Left lung (tissue), 1 donor: ENCODE data around the genes NEXMIF, FGF16, RPS6KA6 and DACH2.

DNA sequence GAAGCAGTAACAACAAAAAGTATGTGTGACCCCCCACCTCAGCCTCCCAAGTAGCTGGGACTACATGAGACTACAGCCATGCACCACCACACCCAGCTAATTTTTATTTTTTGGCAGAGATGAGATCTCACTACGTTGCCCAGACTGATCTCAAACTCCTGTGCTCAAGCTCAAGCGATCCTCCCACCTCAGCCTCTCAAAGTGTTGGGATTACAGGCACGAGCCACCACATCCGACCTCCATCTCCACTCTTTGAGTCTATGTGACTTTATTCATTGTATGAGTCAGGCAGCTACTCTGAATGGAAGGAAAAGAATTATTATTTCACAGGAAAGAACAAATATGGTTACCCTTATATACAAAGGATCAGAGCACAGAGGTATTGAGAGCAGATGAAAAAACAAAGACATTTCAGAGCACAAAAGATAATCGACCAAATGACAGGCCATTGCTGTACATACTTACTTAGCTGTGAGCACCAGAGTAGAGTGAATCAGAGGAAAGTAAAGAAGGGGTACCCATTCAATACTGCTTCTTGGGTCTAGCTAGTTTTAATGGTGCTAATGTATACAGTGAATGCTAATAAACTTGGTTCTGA is 28.6 kb upstream of the ZCCHC13 start:
- PRO-cap, result unidirectional peak, minus-strand start at position 251 of the sequence

- PRO-cap, result no peak
These were observed 22.6 kb upstream of the ZCCHC13 start for GRCh38 chrX:74281304-74281951.

DNA sequence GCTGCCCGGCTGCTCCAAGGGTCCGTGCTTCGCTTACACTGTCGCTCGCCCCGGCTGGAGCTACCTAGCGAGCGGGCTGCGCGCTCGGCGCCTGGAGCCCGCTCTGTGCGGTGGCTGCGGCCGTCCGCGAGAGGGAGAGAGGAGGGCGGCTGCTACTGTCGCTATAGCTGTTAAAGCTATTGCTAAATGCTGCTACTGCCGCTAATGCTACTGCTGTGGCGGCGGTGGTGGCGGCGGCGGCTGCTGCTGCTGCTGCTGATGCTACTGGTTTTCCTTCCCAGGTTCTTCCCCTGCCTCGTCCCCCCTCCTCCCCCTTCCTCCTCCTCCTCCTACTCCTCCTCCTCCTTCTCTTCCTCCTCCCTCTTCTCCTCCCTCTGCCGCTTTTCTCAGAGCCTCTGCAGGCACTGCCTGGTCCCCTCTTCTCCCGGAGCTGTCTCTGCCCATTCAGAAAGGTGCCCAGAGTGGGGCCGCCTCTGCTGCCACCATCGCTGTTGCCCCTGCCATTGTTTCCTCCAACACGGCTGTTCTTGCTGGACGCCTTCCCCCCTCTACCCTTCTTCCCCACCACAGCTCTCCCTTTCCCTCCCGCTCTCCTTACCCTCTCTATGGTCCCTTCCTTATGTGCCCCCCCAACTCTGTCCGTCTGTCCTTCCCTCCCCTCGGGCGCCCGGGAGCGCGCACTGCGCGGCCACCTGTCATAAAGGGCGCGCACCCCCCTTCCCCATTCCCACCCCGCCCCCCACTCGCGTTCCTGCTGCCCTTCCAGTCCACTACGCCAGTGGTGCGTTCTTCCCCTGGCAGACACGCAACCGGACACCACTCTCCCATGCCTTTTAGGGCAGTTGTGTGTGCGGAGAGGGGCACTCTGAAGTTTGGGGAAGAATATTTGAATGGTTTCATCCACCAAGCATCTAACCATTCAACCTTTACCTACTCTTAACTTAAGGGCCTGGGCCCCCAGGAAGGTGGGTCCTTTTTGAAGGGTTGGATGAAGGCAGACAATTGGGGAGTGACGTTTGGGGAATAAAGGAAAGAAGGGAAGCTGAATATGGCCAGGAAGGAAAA is at the start of gene NEXMIF:
TSS of gene NEXMIF (minus strand) at position 272 of the 1,065 bp plus-strand sequence.
- PRO-cap, result unidirectional peak, minus-strand start at position 105 of the sequence

- PRO-cap, result no peak
These were observed 4.6 kb downstream of the PBDC1 start for GRCh38 chrX:76177541-76177877.

DNA sequence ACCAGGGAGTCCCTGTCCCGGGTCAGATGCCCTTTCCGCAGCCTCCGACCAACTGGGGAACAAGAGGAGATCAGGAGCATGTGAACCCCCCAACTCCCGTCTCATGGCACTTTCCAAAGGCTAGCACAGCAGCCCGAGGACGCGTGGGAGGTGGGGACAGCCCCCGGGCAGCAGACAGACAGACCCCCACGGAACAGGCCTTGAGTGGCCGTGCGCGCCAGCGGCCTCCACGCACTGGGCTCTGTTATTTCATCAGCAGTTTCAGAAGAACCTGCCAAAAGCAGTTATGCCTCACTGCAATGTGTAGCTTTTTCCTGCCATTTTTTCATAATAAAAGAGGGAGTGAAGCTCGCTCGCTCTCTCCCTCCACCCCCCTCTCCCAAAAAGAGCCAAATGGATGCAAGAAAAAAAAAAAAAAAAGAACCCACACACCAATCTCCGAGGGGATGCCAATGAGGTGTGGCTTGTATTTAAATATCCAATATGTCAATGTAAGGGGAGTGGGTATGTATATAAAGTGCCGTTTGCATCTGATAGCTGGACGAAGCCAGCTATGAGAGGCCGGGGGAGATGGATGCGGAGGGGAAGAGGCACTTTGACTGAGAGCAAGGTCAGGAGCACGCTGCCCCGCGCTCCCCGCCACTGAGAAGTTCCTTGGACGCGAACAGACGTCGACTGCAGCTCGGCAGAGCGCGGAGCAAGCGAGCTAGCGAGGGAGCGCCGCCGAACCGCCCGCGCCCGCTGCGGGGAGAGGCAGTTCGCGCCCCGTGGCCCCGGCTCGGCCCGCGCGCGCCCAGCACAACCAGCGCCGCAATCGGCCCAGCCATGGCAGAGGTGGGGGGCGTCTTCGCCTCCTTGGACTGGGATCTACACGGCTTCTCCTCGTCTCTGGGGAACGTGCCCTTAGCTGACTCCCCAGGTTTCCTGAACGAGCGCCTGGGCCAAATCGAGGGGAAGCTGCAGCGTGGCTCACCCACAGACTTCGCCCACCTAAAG is at the start of gene FGF16:
TSS of gene FGF16 (plus strand) at position 540 of the 996 bp plus-strand sequence.
- PRO-cap, result no peak

DNA sequence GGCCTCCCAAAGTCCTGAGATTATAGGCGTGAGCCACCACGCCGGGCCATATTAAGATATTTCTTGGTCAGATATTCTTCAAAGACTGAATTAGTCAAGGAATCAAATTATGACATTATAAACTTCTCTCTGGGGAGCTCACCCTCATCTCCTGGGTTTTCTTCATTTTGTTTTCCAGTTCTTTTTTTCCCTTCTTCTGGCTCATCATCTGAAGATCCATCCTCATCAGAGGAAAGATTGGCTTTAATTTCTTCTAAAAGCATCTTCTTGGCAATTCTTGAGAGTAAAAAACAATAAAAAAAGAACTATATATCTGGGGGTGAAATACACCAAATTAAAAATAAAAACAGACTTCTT is 121.5 kb downstream of the ATRX start:
- PRO-cap, result no peak

DNA sequence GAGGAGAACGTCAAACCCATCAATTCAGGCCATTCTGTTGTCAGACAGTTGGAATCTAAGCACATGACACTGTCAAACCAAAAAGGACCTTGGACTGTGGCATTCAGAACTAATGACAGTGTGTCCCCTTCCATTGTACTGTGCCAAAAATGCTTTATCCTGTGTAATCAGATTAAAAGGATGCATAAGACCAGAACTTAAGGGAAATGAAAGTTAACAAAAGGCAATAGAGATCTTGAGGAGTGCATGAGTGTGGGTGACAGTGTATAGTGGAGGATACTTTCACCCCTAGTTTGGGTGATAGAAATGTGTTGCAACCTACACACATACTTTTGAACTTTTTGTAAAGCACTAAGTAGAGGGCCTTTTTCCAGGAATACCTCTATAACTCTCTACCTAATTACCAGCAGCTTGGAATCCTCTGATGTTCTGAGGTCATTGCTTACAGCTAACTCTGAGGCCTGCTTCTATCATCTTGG is 4.5 kb downstream of the CYSLTR1 start:
- PRO-cap, result no peak

GRCh38 chrX:79133662-79134504 is 10.6 kb upstream of the GPR174 start:
- PRO-cap, result no peak

DNA sequence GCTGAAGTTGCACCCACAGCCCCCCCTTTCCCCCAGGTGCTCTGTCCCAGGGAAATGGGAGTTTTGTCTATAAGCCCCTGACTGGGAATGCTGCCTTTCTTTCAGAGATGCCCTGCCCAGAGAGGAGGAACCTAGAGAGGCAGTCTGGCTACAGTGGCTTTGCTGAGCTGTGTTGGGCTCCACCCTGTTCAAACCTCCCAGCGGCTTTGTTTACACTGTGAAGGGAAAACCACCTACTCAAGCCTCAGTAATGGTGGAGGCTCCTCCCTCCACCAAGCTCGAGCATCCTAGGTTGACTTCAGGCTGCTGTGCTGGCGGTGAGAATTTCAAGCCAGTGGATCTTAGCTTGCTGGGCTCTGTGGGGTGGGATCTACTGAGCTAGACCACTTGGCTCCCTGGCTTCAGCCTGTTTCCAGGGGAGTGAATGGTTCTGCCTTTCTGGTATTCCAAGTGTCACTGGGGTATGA is 41.9 kb downstream of the ITM2A start:
- PRO-cap, result no peak

DNA sequence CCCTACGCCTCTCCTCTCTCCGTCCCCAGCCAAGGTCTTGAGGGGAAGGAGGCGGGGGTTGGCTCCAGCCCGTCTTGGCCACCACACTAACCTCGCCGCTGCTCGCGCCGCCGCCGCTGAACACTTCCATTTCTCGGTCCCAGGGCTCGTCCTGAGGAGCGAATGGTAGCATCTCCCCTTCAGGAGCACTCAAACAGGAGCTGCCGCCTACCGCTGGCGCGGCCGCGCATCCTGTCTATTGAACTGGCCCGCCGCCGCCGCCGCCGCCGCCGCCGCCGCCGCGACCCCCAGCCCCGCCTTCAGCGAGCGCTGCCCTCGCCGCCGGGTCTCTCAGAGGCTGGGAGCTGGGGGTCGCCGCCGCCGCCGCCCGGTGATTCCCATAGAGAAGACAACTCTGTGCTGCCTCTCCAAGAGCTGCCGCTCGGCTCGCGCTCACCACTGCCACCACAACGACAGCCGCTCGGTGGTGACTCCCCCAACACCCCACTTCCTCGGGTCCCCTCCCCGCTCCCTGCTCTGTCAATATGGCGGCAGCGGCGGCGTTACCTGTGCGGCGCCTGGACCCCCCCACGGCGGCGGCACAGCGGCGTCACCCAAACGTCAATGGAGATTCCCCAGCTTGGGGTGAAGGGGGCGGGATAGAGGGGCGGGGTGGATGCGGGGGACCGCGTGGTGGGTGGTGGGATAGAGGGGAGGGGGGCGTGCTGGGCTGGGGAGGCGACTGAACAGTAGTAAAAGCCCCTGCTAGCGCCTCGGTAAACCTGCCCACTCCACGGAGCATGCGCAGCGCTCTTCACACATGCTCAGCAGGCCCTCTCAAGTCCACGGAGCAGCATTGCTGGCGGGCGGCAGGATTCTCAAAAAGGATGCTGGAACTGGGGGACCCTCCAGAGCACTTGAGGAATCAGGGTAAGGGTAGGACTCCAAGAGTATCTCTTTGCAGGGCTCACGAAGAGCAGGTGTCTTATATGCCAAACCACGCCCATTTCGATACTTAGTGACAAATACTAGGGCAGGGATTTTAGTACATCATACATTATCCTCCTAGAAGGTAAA is at the start of gene RPS6KA6:
TSS of gene RPS6KA6 (minus strand) at position 472 of the 1,056 bp plus-strand sequence.
- PRO-cap, result unidirectional peak, minus-strand start at position 772 of the sequence

GRCh38 chrX:86002585-86002874 is 44.8 kb downstream of the CHM start:
- PRO-cap, result no peak

DNA sequence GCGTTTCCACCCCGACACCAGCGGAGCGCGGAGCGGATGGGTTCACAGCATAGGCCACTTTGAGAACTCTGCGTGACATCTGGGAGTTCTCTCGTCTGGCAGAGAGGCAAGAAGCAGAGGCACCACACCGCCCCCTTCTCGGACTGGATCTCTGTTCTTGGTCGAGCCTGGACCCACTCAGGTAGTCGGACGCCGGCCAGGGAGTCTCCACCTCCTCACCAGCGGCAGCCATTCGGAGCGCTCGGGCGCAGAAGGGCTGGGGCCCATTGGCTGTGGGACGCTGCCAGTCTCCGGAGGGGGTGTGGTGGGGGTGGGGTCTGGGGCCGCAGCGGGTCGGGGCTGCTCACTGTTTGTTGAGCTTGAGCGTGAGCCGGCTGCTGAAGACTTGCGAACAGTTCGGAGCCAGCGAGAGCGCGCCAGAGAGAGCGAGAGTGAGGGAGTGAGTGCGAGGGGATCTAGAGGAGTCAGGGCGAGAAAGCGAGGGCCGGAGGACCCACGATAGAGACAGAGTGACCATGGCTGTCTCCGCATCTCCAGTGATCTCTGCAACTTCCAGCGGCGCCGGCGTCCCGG is at the start of gene DACH2:
TSS of gene DACH2 (plus strand) at position 346 of the 573 bp plus-strand sequence.
- PRO-cap, result bidirectional peak, plus-strand start at position 360 of the sequence, minus-strand start at position 145 of the sequence

GRCh38 chrX:94702396-94702898 is 1028.4 kb downstream of the FAM133A start:
- PRO-cap, result no peak

DNA sequence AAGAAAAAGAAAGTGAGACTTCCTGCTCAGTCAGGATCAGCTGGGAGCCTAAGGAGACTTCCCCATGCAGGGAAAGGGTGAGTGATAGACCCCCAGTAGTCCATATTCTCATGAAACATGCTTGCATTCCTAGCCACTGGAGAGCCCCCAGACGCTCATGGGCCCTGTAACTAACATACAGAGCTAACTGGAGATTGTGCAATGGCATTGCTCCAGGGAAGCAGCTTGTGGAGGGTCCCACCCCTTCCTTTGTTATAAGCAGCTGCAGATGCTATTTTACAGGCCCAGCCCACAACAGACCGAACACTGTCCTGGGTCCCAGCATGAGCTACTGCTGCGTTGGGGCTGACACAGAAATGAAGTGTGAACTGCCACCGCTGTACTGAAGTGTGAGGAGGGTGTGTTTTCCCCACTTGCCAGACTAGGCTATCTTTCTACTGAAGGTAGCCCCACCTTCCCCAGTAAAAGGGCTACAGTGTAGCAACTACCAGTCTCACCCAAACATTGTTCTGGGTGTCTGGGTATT is 1465.6 kb upstream of the DIAPH2 start:
- PRO-cap, result no peak

DNA sequence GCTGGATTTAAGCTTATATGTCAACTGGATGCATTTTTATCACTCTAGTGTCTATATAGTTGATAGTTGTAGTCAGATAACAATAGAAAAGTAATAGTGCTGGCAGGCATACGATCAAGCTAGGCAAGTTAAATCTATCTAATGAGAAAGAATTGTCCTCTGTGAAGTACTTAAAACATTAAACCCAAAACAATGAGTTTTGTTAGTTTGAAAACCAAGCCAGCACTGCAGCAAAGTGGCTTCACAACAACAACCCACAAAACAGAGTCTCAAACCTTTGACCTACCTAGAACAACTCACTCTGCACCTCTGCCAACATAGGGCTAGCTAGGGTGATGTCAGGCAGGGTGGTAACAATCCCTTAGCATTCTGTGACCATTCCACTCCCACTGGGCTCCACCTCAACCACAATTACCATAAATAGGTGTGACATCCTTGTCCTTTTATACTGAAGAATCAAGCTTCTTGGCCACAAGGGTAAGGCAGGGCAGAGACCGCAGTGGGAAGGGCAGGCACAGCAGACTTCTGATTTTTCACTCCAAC is 795.5 kb upstream of the DIAPH2 start:
- PRO-cap, result no peak

DNA sequence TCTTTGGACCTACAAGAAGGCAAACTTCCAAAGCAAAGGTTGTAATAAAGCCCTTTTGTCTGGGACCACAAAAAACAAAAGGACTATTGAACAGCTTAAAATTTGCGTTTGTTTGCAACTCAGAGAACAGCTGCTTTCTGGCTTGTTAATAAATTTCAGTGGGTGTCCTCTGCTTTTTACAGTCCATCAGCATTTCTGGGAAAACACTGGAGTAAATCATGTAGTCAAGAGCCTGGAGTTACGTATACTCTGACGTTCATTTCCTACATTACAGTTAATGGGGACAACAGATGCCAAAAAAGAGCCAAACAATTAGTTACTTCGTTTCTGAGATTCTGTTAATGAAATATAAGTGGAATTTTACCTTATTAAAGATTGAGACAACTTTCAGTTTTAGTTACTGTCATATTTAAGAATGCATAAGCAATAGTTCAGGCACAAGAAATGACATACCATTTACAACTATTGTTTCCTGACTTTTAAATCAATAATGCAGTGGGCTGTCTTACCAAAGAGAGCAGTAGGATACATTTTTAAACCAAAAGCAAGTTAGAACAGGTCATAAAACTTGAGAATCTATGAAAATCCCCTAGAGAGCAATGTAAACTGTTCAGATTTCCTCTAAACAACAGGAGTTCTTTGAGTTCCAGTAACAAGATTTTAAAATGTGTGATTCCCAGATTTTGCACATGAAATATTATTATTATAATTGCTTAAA is 439.4 kb upstream of the DIAPH2 start:
- PRO-cap, result no peak

DNA sequence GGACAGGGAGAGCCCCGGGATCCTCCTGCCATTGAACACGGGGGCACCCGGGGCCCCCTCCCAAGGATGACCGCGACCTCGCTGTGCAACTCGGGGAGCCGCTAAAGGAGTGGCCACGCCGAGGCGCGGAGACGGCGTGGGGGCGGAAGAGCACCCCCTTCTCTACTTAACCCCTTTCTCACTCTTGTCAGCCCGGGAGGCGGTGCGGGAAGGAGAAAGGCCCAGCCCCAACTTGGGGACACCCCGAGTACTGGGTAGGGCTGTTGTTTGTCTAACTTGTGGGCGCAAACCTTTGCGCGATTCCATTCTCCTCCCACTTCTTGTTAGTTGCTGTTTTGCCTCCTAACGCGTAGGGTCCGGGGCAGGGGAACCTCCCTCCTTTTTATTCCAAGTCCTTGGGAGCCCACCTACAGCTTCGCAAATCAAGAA is 595 bp downstream of the DIAPH2 start:
- PRO-cap, result bidirectional peak, plus-strand start at position 195 of the sequence, minus-strand start at position 103 of the sequence; bidirectional peak, plus-strand start outside the sequence, minus-strand start at position 252 of the sequence

DNA sequence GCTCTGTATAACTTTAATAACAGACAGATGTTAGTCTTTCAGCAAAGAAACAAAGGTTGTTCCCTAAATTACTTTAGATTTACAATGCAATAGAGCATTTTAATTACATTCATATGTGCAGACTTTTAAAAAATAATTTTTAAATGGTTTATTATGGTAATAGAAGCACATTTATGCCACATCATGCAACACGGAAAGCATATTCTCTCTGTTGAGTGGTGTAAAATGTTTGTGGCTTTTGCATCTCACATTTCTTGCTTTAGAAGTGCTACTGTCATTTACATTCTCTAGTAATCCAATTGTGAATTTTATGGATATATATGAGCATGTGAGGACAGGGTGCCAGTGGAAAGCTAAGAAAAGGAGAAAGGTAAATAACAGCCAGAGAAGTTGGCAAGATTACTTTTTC is 305.0 kb downstream of the RPA4 start:
- PRO-cap, result no peak

GRCh38 chrX:97265152-97265765 is 381.6 kb downstream of the RPA4 start:
- PRO-cap, result no peak

DNA sequence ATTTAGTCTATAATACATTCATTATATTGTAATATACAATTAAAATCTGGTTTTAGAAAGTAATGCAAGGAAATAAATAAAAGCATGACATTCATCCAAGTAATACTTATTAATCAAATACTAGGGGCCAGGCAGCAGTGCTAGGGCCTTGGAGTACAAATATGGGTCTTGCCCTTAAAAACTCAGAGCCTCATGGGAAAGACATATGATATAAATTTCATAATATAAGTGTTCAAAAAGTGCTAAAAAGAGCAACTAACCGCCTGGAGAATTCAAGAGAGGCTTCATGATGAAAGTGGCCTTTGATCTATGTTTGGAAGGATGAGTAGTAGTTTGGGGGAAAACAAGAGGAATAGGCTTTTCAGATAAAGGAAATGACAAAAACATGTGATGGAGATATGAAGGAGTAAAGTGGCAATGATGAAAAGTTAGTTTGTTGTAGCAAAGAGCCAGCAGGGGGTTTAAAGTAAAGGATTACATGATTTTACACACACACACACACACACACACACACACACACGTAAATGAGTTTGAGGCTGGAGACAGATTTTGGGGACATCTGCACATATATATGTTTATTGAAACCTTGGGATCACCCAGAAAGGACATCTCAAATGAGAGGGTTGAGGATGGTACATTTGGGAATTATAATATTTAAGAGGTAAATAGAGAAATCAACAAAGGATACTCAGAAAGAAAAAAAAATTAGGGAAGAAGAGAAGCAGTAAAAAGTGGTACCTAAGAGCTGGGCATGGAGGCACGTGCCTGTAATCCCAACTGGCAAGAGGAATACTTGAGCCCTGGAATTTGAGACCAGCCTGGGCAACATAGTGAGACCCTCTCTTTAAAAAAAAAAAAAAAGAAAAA is 553.8 kb downstream of the RPA4 start:
- PRO-cap, result no peak